H7 (cell line): ENCODE measurements around a stretch of chr14.

DNA sequence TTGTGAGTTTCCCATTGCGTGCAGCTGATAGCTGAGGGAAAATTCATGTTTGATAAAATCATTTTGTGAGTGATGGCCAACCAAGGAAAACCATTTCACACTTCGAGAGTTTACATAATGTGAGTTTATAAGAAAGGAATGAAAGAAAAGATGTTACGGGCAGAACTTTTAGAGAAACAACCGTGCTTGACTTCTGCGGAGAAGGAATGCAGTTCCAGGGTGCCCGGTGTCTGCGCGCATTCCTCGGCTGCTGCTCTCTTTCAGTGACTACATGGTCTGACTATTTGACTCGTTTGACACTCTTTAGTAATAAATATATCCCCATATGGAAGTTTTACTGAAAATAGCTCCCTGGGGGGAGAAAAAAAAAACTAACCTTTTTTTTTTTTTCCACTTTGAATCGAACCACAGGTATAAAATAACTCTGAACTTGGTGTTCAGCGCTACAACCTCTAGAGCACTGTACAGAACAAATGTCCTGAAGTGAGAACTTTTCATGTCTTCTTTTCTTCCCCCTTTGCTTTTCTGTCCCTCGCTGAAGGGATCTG lies 140.7 kb downstream of the EFCAB11 start:
- RAMPAGE, long total RNA = no peak

DNA sequence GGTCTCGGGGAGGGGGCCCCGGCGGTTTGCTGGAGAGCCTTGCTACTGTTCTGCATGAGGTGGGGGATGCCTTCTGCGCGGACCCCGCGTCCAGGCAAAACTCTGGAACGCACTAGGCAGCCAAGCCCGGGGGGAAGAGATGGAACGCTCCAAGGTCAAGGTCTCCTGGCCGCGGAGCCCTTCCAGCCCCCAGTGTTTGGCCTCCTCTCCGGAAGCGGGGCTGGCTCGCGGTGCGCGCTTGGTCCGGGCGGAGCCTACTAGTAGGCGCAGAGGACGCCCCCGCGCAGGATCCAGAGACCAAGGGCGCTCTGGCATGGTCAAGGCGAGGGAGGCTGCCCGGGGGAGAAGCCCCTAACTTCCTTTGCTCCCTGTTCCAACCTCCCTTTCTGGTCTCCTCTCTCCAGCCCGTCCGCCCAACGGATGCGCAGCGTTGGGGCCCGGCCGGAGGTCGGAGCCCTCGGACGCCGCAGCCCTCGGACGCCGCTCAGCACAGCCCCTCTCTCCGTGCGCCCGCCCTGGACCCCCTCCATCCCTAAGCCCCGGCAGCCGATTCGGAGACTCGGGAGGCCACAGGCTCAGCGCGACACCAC lies 741 bp upstream of the KCNK13 start:
- RAMPAGE, long total RNA = no peak

- RAMPAGE, long total RNA = no peak
Measured at GRCh38 chr14:90292273-90292714, 35.9 kb downstream of the PSMC1 start.

DNA sequence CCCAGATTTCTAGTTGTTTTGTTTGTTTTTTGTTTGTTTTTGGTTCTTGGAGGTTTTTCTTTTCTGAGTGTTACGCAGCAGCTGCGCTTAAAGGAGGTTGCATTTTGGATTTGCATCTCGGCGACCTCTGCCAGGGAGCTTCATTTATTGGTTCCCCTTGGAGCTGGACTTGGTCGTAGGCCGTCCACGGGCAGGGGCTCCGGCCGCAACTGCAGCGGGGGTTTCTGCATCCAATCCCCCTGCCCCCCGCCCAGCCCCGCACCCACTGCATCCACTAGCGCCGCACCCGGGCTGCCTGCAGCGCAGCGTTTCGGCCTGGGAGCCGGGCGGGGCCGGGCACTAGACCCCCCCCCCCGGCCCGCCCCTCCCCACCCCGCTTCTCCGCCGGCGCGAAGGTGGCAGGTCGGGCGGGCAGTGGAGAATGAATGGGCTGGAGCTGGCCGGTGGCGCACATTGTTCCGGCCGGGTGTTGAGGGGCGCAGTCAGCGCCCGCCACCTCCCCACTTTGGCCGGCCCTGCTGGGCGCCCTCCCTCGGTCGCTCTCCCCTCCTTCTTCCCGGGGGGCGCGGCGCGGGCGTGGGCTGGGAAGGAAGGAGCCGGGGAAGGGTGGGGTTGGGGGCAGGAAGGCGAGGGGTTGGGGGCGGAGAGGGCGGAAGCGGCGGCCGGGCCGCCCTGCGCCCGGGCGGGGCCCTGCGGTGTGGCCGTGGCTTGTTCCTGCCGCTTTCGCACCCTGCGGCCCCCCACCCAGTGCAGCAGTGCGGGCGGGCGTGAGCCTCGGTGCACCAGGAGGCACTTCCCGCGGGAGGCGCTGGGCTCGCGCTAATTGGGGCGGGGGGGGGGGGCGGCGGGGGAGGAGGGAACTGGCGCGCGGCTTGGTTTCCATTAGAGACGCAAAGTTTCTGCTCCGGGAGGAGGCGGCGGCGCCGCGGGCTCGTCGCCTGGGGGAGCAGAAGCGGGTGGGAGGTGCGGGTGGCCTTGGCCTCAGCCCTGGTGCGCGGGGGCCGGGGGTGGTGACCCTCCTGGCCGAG lies 768 bp downstream of the CALM1 start:
- RAMPAGE, long total RNA = no peak

DNA sequence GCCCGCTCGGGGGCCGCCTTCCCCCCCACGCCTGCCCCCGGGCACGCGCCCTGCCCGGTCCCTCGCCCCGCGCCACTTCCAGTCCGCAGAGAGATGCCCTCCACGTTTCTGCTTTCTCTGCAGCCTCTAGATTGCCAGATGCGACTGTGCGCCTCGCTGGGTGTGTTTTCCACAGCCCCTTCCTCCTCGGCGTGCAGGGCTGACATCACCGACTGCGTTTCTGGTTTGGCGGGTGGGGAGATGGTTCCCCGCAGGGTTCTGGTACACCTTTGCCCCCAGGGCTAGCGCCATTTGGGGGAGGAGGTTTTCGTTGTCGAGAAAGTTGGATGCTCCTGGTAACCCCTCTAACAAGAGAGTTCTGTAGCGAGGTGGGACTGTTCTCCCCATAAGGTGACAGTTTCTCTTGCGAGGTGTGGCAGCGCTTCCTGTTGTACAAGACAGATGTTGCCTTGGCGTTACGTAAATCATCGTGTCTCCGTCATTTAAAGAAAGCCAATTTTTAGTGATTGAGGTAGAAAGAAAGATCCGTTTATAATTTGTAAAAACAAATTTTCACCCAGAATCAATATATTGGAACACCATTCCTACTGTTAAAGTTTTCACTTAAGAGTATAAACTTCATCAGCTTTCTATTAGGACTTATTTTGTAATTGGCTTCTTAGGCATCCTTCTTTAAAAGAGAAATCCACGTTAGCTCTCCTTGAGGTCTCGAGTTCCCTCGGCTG lies 1.7 kb downstream of the CALM1 start:
- RAMPAGE, long total RNA = no peak

GRCh38 chr14:90491479-90491955 lies 94.7 kb downstream of the CALM1 start:
- RAMPAGE, long total RNA = no peak

- RAMPAGE, long total RNA = no peak
Measured at GRCh38 chr14:90512543-90513140, 115.8 kb downstream of the CALM1 start.

GRCh38 chr14:90518101-90518651 lies 121.3 kb downstream of the CALM1 start:
- RAMPAGE, long total RNA = no peak

GRCh38 chr14:90535677-90536534 lies 139.1 kb downstream of the CALM1 start:
- RAMPAGE, long total RNA = no peak

GRCh38 chr14:90577861-90578682 lies 181.2 kb downstream of the CALM1 start:
- RAMPAGE, long total RNA = no peak

DNA sequence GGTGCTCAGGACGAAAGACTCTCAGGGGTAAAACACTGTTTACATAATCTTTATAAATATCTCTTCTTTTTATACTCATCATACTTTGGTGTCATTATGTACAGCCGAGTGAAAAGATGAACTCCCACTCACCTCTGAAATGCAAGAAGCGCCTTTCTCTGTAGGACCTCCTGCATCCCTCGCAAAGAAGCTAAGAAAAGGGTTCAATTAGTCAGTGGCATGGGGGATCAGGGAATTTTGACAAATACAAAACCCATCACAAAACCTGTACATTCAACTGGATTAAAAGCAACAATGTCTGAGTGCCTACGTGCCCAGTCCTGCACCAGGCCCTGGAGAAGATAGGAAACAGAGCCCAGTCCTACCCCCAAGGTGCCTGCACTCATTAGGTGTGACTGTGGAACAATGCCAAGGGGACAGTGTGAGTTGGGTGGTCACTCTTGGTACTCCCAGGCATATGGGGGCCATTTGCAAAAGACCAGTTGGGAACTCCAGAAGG lies 163.5 kb downstream of the TTC7B start:
- RAMPAGE, long total RNA = no peak

DNA sequence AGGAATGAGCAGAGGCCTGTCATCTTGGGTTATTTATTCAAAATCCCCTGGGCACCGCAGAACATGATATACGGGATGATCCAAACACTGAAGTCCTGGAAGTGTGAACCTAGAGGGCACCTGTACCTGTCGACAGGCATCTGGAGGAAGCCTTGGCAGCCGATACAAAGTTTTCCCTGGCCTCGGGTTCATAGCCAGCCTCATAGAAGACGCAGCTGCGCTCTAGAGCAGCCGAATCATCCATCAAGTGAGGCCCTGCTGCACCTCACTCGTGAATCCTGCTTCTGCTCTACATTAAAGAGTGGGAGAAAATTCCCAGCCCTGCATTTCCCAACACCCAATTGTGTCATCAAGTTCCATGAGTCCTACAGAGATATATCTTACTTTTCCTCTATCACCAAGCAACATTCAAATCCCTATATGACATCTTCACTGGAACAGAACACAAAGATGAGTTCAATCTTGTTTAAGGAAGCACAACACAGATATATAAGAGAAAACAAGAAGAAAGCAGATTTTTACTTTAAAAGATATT lies 139.4 kb downstream of the TTC7B start:
- RAMPAGE, long total RNA = no peak

DNA sequence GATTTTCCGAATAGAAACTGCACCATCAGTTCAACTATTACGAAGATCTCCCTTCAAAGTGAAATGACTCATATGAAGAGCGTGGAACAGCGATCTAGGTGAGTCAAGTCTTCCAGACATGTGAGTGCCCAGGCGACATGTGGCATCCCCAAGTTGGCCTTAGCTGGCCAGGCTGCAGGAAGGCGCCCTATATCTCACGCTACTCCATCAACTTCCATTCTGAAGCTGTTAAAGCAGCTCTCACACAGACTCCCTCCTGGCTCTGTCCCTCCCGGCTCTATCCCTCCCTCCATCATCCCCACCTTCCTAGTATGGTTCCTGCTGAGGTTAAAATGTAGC lies 94.3 kb downstream of the TTC7B start:
- RAMPAGE, long total RNA = no peak

DNA sequence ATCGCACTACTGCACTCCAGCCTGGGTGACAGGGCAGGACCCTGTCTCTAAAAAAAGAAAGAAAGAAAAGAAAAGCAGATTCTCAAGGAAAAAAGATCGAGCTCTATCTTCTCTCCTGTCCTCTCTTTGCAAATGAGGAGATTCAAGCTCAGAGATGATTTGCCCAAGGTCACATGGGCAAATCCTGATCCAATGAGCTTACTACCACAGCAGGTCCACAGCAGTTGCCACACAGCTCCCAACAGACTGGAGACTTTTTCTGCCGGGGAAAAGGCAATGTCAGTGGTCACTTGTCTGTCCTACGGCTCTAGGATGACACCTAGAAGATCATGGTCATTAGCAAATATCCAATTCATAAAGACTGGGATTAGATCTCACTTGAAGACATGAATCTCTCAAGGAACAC lies 58.8 kb downstream of the TTC7B start:
- RAMPAGE, long total RNA = no peak

DNA sequence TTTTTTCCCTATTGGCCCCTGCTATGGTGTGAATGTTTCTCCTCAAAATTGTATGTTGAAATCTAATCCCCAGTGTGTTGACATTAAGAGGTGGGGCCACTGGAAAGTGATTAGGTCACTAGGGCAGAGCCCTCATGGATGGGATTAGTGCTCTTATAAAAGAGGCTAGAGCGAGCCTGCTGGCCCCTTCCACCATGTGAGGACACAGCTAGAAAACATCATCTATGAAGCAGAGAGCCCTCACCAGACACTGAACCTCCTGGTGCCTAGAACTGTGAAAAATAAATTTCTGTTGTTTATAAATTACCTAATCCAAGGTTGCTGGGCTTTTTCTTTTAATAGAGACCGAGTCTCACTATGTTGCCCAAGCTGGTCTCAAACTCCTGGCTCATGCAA lies 51.3 kb downstream of the RPS6KA5 start:
- RAMPAGE, long total RNA = no peak

DNA sequence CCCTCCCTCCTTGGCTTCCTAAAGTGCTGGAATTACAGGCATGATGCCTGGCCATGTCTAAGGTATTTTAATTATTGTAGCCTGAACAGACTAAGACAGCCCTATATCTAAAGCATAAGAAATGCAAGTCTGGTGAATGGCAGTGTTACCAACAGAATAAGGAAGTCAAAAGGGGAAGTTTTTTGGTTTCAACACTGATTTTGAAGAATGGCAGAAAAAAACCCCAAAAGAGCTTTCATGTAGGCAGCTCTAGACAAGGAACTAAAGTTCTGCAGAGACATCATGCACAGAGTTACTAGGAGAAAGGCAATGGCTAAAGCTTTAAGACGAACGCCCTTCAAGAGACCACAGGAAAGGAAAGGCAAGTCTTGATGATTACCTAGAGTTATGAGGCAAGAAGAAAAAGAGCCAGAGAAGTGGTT lies 50.9 kb downstream of the RPS6KA5 start:
- RAMPAGE, long total RNA = no peak

DNA sequence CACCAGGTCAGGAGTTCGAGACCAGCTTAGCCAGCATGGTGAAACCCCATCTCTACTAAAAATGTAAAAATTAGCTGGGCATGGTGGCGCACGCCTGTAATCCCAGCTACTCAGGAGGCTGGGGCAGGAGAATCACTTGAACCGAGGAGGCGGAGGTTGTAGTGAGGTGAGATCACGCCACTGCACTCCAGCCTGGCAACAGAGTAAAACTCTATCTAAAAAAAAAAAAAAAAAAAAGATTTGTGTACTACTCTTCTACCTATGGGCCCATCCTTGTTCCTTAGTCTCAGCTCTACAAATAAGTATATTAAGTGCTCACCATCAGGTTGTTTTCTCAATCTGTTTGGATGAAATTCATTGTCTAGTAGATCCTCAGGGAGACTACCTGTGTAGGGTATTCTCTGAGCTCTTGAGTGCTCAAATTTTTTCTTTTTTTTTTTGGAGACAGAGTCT lies 37.5 kb downstream of the RPS6KA5 start:
- RAMPAGE, long total RNA = no peak

GRCh38 chr14:91063122-91063559 lies 2.7 kb upstream of the RPS6KA5 start:
- RAMPAGE, long total RNA = no peak

DNA sequence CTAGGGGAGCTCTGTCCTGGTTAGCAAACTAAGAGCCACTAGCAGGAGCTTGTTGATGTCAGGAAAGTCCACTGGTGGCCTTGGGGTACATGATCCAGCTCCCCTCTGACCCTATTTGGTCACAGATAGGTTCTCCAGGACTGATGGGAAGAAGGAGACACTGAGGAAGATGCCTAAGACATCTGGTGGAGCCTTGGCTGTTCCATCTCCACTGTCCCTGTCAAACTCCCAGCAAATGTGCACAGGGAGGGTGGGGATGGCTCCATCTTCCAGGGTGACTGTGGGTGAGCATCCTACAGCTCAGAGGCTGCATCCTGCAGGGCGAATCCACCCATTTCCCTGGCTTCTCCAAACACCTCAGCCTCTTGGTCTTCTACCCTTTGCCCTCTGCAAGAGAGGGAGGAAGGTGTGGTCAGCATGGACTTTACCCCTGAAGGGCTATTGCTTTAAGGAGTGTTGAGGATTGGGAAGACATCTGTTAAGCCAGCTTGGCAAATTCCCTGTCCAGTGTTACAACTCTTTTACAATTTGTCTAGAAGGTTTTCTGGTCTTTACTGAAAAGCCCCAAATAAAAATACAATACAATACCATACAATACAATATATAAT lies 23.2 kb upstream of the DGLUCY start:
- RAMPAGE, long total RNA = no peak

- RAMPAGE, long total RNA = no peak
Measured at GRCh38 chr14:91250103-91250713, 5.7 kb upstream of the GPR68 start.